Tibial nerve (tissue), 3 donors: ENCODE data around the gene FAM120B.

- PRO-cap = no peak
- RAMPAGE, long total RNA, 3 experiments = no peak in any of the 3 experiments
Measured at GRCh38 chr6:170297852-170298276, 7.0 kb upstream of the DLL1 start.

- PRO-cap = bidirectional peak, plus-strand start at chr6:170306762, minus-strand start at chr6:170306565
- RAMPAGE, long total RNA, 3 experiments = start-site peak on the plus strand in 2 of 3 experiments, at chr6:170306737-170306830 at its widest, 45 to 68 reads per replicate
Measured at GRCh38 chr6:170305666-170306875, at the start of gene FAM120B. FAM120B (plus strand) TSS chr6:170306758.

- PRO-cap = no peak
- RAMPAGE, long total RNA, 3 experiments = no peak in any of the 3 experiments
Measured at GRCh38 chr6:170344717-170345304, 38.3 kb downstream of the FAM120B start.

DNA sequence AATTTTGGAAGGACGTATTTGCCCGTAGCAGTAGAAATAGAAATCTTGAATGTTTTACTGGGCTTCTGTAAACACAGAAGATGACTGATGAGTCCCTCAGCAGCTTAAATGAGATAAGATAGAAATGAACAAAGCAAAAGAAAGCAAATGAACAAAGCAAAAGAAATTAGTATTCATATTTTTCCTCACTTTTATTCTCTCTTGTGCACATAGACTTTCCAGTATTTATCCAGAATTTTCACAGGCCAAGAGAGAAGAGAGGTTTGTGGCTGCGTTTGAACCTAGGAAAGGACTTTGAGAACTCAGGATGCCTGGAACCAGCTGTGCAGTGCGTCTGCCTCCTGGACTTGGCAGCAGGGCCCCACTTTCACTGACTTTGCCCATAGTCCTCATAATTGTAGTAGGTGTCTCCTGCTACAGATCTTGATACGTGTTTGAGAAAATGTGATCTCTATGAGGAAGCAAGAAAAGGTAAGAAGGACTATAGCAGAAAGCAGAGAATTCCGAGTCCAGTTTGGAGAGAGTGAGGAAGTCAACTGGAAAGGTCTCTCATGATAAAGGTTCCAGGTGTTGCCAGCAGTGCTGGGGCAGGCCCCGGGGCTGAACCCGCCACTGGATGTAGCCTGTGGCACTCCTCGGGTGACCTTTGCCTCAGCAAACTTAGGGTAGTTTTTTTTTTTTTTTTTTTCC is 62.6 kb downstream of the FAM120B start:
- PRO-cap = no peak
- RAMPAGE, long total RNA, 3 experiments = no peak in any of the 3 experiments

DNA sequence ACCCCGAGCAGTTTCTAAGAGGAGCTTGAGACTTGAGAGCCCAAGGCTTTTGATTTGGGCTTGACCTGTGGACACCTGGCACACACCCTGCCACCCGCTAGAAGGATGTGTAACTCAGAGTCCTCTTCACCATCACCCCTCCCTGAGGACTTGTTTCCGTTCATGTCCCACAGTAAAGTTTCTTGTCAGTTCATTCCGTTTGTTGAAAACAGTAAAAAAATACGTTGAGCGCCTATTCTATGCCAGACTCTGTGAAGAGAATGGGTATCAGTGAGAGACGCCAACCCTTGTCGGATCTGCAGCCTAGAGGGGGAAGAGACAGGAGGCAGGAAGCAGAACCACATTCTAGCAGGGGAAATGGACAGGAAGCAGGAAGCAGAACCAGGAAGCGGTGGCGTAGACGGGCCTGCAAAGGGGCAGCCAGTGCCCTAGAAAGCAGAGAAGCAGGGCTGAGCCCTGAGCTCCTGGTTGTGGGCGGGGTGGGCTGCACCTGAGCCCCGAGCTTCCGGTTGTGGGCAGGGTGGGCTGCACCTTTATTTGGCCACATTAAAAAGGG is 71.8 kb downstream of the FAM120B start:
- PRO-cap = no peak
- RAMPAGE, long total RNA, 3 experiments = no peak in any of the 3 experiments

- PRO-cap = no peak
- RAMPAGE, long total RNA, 3 experiments = no peak in any of the 3 experiments
Measured at GRCh38 chr6:170583401-170583884, 994 bp downstream of the PDCD2 start.